Cytotoxic T cell (primary cell): ENCODE data around the gene PTPRN2.

- PRO-cap, 2 experiments = no peak in any of the 2 experiments
These were observed 503.0 kb downstream of the DNAJB6 start for GRCh38 chr7:157839266-157840646.

DNA sequence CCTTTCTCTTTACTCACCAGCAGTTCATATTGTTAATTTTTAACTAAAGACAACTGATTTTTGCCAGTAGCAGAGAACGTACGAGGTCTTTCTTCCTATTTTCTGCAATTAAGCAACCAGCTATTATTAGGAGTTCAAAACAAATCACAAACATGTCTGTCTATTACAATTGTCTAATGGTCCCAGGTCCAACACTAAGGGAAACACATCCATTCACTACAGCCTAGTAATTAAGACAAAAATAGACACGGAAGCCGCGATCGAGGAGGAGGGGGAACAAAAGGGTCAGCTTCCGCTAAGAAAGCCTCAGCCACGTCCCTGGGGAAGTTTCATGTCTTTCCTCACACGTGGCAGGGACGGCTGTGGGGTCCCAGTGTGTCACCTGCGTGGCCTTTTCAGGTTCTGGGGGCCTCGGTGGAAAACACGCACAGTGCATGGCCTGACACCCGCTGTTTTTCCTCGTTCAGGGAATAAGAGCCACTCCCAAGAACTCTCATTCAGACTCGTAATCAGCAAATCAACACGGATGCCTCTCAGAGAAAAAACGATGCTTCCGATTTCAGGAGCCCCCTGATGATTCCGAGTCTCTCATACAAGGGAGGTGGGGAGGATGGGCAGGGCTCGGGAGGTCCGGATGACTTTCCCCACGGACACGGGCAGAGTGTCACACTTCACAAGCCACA, 571.9 kb downstream of the PTPRN2 start:
- PRO-cap, 2 experiments = no peak in any of the 2 experiments

DNA sequence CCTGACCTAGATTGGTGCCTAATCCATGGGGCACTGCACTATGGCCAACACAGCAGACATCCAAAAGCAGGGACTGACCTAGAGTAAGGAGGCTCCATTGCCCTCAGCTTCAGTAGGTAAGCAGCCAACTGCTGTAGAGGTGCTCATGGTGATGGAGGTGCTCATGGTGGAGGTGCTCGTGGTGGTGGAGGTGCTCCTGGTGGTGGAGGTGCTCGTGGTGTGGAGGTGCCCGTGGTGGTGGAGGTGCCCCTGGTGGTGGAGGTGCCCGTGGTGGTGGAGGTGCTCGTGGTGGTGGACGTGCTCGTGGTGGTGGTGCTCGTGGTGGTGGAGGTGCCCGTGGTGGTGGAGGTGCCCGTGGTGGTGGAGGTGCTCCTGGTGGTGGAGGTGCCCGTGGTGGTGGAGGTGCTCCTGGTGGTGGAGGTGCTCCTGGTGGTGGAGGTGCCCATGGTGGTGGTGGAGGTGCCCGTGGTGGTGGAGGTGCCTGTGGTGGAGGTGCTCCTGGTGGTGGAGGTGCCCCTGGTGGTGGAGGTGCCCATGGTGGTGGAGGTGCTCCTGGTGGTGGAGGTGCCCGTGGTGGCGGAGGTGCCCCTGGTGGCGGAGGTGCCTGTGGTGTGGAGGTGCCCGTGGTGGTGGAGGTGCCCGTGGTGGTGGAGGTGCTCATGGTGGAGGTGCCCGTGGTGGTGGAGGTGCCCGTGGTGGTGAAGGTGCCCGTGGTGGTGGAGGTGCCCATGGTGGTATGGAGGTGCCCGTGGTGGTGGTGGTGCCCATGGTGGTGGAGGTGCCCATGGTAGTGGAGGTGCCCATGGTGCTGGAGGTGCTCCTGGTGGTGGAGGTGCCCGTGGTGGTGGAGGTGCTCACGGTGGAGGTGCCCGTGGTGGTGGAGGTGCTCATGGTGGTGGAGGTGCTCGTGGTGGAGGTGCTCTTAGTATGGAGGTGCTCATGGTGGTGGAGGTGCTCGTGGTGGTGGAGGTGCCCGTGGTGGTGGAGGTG, 517.2 kb downstream of the PTPRN2 start:
- PRO-cap, 2 experiments = no peak in any of the 2 experiments

DNA sequence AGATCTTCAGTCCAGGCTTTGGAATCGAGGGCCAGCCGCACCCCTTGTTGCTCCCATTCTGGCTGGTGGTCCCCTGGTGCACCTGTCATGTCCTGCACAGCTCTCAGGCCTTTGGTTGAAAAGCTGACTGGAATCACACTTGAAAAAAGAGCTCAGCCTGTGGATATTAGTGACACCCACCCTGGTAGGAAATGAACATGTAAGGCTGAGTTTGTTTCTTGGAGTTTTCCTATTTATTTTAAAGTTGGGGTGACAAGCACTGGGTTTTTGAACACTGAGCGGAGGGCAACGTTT, 166.6 kb downstream of the PTPRN2 start:
- PRO-cap, 2 experiments = no peak in any of the 2 experiments

- PRO-cap, 2 experiments = no peak in any of the 2 experiments
These were observed 114.3 kb downstream of the PTPRN2 start for GRCh38 chr7:158473286-158473722.

GRCh38 chr7:158587460-158588603, at the start of gene PTPRN2:
TSS of gene PTPRN2 (minus strand) at chr7:158587823.
- PRO-cap, 2 experiments = no peak in any of the 2 experiments

DNA sequence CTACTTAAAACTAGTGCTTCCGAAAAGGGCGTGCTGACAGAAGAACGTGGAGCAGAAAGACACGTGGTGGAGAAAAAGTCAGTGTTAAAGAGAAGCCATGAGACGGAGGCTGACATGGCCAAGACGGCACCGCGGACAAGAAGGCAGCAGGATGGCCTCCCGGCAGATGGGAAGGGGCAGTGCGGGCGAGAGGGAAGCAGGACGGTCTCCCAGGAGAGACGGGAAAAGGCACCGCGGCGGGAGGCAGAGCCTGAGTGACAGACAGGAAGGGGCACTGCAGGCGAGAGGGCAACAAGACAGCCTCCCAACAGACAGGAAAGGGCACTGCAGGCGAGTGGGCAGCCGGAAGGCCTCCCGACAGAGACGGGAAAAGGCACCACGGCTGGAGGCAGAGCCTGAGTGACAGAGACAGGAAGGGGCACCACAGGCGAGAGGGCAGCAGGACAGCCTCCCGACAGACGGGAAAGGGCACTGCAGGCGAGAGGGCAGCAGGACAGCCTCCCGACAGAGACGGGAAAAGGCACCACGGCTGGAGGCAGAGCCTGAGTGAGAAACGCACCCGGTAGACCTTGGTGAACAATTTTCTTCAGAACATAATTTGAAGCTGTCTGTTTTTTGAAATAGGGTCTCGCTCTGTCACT, 32.6 kb downstream of the ESYT2 start:
- PRO-cap, 2 experiments = no peak in any of the 2 experiments

DNA sequence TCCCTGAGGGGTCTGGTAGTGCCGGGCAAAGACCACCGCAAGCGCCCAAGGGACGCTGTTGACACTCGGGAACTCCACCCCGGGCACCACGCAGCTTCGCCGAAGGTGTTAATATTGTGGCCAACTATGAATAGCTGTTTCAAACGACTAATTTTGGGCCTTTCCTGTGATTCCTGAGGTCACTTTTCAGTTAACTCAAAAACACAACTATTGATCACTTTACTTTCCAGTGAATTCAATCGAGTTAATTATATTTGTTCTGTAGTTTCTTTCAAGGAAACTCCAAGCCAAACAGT, 975 bp upstream of the ESYT2 start:
- PRO-cap, 2 experiments = no peak in any of the 2 experiments

GRCh38 chr7:158863872-158864628, 7.7 kb downstream of the DYNC2I1 start:
- PRO-cap, 2 experiments = no peak in any of the 2 experiments

DNA sequence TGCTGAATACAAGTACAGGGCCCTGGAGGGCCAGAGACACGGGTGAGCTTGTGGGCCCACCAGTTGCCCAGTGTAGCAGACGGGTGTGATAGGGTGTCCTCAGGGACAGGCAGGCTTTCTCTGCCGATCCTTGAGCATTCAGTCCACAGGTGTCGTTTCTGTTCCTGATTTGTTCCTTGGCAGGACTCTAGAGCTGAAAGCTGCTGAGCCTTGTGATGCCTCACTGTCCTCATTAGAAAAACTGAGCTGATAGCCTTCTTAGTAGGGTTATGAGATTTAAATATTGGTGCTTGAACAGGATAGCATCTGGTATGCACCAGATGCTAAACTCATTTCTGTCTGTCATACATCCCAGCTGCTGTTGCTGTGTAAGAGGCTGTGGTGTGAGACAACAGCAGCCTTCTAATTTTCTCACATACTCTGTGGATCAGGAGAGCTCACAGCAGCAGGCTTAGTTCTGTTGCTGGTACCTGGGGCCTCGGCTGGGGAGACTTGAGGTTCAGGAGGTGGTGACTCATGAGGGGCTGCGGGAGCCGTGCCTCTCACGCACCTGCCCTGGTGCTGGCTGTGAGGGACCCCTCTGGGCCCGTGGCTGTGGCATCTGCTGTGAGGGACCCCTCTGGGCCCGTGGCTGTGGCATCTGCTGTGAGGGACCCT, 12.4 kb downstream of the DYNC2I1 start:
- PRO-cap, 2 experiments = no peak in any of the 2 experiments

DNA sequence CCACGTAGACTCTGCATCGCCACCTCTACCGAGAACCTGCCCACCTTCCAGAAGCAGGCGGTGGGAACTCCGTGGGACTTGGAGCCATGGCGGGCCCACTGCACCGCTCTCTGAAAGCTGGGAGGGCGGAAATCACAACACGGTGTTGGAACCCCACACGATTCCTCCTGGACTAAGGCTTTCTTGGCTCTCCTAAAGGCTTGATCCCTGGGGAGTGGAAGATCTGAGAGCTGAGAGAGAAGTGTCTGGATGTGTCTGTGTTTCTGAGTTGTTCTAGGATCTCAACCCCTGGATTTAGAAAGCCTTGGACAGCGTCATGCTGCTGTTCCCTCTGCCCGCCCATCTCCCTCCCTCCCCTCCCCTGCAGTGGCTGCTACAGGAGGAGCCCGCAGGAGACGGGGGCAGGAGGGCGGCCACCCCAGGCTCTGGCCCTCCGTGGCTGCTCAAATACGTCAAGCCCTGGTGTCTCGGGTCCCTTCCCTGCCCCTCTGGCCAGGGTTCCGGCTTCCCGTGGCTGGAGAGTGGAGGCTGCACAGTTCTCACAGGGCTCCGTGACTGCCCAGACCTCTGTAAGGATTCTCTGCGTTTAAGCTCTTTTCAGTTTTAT, 79.6 kb downstream of the VIPR2 start:
- PRO-cap, 2 experiments = no peak in any of the 2 experiments

DNA sequence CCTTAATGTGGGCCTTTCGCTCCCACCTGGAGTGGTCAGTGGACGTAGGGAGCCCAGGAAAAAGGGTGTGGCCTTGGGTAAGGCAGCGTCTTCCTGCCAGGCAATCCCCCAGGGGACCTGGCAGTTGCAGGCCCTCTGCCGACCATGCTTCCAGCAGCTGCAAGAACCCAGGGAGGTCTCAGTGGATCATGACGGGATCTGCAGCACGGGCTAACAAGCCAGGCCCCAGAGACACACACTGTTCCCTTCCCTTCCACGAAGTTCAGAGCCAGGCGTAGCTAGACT, 48.0 kb upstream of the VIPR2 start:
- PRO-cap, 2 experiments = no peak in any of the 2 experiments